Endometrial microvascular endothelial cells (primary cell): ENCODE measurements around the genes NGB and TMED8.

DNA sequence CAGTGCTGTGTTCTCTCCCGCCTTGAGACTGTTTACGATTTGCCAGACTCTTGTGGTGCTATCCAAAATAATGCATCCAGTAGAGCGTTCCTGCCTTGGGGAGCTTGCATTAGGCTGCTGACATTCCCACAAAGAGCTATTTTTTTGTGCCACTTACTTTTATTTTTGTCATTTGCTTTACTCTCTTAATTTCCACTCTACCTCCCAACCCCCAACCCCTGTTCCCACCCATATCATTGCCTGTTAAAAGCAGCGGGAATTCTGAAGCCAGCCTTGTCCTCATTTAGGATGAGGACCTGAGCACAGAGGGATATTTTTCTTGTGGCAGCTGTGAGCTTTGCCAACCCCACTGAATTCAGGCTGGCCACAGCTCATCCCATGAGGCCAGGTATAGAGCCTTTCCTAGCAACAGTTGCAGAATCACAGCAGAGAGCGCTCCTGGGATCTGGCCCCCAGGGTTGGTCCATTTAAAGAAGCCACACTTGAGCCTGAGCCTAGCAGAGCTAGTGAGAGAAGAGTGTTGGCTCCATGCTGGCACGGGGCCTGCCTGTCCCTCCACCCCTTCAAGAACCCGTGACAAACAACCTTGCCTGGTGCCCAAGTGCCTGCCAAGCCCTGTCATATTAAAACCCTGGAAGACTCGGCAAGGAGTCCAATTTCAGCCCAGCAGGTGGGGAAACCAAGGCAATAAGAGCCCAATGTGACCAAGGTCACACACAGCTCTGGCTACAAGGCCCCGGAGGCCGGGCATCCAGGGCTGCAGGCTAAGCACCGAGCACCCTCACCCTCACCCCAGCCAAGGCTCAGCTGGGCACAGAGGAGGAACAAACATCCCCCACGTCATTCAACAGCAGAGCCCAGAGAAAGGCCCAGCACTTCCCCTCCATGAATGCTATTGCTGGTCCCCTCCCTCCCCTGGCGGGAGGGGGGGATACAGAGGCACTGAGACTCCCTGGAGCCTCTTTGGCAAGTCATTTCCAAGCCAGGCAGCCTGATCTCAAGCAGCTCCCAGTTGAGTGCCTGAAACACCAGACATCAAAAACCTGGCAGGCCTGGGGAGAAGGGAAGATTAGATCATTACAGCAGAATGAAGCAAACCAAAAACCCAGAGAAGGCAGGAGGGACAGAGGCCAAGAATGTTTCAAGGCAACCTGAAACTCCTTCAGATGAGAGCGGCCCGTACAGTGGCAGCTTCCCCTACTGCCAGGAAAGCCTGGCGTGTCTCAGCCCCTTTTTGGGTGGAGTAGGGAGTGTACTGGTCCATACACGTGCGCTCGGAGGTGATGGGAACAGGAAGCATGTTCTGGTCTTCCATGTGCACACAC lies 91.7 kb downstream of the LRRC74A start:
- RAMPAGE, long total RNA = no peak

- RAMPAGE, long total RNA = no peak
These were observed 59.8 kb downstream of the IRF2BPL start for GRCh38 chr14:76968615-76969159.

GRCh38 chr14:77012235-77012772 lies 16.2 kb downstream of the IRF2BPL start:
- RAMPAGE, long total RNA = no peak

- RAMPAGE, long total RNA = no peak
These were observed 14.3 kb downstream of the IRF2BPL start for GRCh38 chr14:77014086-77014718.

- RAMPAGE, long total RNA = no peak
These were observed 6.3 kb downstream of the IRF2BPL start for GRCh38 chr14:77021992-77022810.

DNA sequence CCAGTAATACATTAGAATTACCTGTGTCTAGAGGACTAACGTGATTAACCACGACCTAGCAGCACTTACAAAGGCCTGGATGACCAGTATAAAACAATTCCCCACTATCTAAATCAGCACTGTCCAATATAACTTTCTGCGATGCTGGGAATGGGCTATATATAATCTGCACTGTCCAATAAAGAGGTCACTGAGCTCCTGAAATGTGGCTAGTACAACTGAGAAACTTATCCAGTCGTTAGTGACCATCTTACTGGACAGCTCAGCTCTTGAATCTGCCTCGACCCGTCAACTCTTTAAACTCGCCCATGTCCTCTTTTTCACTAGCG lies 1.0 kb upstream of the CIPC start:
- RAMPAGE, long total RNA = no peak

- RAMPAGE, long total RNA = no peak
These were observed 656 bp downstream of the CIPC start for GRCh38 chr14:77098584-77099244.

DNA sequence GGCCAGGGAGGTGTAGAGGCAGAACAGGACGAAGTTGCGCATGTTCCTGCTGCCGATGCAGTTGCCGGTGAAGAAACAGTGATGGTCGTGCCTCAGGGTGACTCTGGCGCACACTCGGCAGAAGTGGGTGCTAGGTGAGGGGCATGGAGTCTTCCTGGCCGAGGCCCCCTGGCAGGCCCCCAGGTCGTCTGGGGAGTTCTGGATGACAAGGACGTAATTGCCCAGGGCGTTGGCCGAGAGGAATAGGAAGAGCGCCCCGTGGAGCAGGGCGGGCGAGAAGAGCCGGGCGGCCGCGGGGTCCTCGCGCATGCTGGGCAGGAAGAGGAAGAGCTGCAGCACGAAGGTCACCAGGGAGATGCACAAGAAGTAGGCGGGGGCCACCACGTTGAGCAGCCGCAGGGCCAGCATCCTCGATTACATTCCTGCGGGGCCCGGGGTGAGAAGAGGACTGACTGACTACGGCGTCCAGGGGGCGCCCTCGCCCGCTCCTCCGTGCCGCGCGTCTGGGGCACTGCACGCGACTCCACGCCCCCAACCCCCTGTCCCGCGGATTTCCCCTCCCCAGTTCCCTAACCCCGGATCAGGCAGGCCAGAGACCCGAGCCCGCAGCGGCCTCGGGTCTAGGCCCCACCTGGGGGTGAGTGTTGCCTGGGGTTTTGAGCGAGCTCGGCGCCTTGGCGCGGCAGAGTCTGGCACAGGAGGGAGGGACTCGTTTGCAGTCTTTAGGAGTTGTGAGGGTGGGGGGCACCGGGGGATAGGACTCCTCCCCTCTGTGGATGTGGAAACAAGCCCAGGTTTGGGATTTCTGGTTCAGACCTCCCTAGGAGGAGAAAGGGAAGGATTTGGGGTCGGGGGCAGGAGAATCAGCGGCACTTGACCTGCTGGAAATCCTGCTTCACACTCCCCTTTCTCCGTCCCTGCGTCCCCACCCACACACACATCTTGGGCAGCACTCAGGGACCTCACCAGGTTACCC lies 2.0 kb downstream of the ZDHHC22 start:
- RAMPAGE, long total RNA = no peak

- RAMPAGE, long total RNA = no peak
These were observed 36.8 kb downstream of the NGB start for GRCh38 chr14:77234278-77234551.

DNA sequence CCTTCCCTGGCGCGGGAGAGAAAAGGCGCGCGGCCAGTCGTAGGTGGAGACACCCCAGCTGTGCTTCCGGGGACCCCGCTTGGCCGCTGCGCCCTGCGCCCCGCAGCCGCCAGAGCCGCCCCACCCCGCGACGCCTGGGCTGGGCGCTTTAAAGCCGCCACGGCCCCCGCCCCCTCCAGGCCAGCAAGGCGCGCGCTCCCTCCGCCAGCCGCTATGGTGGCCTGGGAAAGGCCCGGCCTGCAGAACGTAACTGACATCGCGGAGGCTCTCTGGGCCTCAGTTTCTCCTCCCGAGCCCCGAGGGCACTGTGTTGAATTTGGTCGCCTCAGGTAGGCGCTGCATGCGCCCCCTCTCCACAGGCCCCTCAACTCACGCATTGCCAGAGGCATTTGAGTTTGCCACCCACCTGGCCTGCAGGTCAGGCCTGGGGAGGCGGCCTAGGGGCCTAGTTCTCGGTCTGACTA lies at the start of gene NGB:
Gene NGB (minus strand): TSS at position 122 of the 464 bp plus-strand sequence.
- RAMPAGE, long total RNA = no peak

DNA sequence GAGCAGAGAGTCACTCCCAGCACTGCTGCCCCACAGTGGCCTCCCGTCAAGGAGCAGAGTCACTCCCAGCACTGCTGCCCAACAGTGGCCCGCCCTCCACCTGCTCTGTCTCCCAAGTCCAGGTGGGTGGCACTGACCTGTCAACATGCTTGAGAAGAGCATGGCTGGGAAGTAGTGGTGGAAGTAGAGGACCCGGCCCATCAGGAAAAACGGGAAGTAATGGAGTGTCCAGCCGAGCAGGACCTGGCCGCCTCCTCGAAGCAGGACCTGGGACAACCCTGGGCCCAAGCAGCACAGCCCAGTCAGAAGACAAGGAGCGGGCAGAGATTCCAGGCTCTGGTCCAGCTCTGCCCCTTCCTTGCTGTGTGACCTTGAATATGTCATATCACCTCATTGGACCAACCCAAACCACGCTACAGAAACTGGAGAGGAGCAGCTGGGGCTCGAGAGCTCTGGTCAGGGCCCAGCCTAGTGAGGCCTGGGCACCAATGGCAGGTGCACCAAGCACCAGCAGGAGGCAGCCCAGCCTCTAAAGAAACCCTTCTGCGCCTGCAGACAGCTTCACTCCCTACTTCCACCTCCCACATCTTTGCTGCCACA lies 7.7 kb upstream of the NGB start:
- RAMPAGE, long total RNA = no peak

GRCh38 chr14:77302691-77303319 lies 17.9 kb downstream of the POMT2 start:
- RAMPAGE, long total RNA = no peak

GRCh38 chr14:77307027-77307426 lies 13.7 kb downstream of the POMT2 start:
- RAMPAGE, long total RNA = no peak

DNA sequence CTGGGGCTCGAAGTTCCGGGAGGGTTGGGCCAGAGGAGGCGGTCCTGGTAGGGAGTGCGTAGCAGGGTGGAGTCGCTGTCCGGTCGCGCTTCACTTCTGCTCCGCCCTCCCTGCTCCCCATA lies 373 bp downstream of the GSTZ1 start:
- RAMPAGE, long total RNA = no peak

DNA sequence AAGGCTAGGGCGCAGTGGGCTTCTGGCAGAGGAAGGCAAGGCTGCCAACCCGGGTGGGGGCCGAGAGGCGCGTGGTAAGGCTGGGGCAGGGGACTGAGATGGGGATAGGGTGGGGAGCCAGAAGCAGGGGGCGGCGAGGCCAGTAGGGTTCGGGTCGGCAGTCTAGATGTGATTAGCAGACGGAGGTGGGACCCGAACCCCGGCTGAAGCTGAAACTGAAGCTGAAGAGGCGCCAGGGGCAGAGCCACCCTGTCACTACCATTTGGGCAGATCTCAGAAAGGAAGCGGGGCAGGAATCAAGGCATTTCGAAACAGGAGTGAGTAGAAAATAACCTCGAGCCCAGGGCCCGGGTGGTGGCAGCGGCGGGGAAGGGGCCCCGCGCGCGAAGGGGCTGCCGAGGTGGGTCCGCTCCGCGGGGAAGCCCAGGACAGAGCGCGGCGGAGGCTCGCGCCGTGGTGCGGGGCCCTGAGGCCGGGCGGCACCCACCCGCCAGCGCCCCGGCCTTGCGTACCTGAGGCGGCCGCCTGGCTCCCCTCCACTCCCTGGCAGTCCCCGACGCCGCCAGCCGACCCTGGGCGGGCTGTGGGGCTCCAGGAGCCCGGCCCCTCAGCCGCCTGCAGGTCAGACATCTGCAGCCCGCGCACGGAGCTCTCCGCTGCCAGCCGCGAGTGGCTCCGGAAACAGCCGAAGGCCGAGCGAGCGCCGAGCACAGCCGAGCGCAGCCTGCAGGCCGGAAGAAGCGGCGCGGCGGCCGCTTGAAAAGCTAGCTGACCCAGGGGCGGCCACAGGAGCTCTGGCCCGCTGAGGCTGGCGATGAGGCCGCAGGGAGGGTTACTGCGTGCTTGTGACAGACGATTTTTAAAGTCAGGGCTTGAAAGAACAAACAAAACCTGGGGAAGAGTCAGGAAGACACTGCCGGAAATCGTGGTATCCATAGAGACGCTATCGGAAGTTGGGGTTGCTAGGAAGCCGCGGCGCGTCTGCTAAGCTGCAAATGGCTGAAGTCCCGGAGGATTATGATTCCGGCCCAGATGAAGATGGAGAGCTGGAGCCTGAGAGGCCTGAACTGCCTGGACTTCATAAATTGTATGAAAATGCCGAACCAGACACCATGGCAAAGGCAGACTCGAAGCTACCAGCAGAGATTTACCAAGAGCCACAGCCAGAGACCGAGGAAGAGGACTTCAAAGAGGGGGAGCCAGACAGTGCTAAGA lies at the start of gene TMED8:
Gene TMED8 (minus strand): TSS at position 671 of the 1,215 bp plus-strand sequence.
- RAMPAGE, long total RNA = start-site peak on the minus strand centred at position 668 of the sequence, 27 bp wide, 43 and 94 reads in 2 replicates

DNA sequence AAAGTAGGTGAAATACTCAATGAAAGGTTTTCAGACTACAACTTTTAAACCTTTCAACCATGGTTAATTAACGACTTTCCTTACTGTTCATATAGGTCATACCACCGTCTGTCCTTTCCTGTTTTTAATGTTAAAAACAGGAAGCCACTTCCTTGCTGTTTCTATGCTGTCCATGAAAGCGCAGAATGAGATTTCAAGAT lies 27.4 kb downstream of the SPTLC2 start:
- RAMPAGE, long total RNA = no peak

- RAMPAGE, long total RNA = no peak
These were observed 944 bp downstream of the SPTLC2 start for GRCh38 chr14:77615329-77616057.

DNA sequence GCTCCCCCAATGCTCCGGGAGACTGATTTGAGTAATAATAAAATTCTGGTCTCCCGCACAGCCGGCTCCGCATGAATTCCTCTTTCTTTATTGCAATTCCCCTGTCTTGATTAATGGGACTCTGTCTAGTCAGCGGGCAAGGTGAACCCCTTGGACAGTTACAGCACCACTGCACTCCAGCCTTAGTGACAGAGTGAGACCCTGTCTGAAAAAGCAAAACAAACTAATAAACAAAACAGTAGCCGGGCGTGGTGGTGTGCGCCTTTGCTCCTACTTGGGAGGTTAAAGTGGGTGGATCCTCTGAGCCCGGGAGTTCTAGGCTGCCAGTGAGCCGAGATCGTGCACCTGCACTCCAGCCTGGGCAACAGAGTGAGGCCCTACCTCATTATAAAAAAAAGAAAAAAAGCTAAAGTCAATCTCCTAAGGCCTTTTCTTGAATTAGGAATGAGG lies 24.7 kb upstream of the SPTLC2 start:
- RAMPAGE, long total RNA = no peak

DNA sequence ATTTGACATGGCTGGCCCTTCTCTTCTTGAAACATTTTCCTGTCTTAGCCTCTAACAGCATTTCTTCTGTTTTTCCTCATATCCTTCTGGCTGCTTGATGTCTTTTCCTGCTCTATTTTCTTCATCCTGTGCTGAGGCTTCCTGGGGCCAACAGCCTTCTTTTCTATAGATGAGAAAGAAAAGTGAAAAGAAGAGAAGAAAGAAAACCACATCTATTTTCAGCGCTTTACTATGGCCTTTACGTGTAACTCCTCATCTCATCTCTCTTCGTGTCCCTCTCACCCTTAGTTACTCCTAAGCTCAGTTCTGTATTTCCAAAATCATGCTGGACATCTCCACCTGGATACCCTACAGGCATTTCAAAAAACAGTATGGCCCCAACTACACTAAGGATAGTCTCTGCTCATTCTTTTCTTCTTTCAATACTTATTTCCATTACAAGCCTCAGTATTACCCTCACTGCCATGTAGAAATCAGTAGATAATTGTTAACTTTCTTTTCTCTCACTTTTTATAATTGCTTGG lies 20.1 kb downstream of the ALKBH1 start:
- RAMPAGE, long total RNA = no peak

DNA sequence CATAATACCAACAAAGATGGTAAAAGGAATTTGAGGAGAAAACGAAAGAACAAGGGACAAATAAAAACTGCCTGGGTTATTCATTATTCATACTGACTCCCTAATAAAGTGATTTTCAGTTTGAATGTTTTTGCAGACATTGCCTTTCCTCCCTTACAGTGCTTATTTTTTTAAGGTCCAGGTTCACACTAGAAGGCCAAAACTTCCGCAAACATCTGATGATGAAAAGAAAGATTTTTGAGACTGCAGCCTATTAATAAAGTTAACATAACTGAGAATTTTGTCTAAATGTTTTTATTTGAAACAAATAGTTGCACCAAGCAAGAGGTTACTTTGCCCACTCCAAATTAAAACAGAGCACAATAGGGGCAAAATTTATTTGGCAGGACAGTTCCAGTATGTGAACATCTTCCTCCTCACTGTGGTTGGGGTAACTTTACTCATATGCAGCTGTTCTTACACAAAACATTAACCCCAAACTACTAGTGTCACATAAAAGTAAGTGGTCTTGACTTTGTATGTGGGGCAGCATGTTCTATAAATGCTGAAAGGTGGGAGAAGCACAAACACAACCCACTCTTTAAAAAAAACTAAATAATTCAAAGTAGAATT lies 9.5 kb downstream of the SLIRP start:
- RAMPAGE, long total RNA = no peak